Mesenteric fat pad (tissue), 1 donor: ENCODE measurements around the genes CYB561D2 and TWF2.

- PRO-cap: unidirectional peak, plus-strand start at chr3:50322109
Measured at GRCh38 chr3:50321619-50322316, 777 bp downstream of the HYAL2 start.

GRCh38 chr3:50350546-50351457 lies at the start of gene CYB561D2:
Gene CYB561D2, plus strand, starts transcription at chr3:50350862.
- PRO-cap: bidirectional peak, plus-strand start at chr3:50350892, minus-strand start at chr3:50350714

DNA sequence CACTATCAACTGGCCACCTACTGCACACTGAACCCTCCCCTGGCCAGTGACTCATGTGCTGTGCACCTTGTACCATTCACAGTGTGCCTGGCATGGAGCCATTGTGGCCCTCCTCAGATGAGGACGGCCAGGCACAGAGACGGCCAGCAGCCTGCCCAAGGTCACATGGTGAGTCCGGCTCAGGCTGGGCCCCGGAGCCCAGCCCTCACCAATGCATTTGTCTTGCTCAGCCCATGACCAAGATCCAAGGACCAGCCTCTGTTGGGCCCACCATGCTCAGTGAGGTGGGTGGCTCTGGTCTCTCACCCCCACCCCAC lies 35.8 kb upstream of the TMEM115 start:
- PRO-cap: no peak

- PRO-cap: no peak
Measured at GRCh38 chr3:50449991-50451295, 53.0 kb downstream of the CACNA2D2 start.

DNA sequence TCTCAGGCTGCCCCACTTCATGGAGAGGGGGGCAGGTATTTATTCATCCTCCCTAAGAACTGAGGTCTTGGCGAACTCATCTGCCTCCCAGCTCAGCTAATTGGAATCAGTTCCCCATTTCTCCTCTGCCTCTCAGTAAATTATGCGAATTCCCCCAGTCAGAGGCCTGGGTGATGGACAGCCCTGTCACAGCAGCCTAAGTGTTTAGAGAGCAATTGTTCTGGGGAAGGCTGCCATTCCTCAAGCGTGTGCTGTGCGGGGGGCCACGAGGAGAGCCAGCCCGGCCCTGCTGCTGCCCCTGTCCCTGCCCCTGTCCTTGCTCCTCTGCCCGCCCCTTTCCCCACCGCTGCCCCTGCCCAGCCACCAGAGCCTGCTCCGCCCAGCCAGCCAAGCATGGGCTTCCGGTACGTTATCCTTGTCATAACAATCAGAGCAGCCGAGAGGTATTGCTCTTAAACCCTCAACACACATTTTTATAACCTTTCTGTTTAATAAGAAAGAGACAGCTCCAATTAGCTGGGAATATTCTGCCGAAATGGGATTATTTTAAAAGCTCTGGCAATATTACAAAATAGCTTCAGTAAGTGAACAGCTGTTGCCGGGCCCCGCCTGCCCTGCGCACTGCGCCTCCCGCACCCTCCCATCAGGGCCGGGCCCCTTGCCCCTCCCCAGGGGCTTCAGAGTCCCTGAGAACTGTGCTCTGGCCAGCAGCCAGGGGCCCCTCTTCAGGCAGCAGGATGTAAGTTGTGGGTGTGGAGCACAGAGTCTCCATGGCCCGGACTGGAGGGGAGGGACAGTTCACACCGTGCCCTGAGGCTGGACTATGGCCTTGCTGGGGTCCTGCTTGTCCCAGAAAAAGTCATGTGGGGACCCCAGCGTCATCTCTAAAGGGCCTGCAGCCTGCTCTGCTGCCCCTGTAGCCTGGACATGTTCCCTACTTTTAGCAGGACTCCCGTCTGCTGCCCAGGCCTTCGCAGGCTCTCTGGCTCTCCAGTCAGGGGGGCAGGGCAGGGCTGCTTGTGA lies 12.4 kb upstream of the CACNA2D2 start:
- PRO-cap: no peak

- PRO-cap: no peak
Measured at GRCh38 chr3:50592011-50593311, 19.1 kb downstream of the CISH start.

DNA sequence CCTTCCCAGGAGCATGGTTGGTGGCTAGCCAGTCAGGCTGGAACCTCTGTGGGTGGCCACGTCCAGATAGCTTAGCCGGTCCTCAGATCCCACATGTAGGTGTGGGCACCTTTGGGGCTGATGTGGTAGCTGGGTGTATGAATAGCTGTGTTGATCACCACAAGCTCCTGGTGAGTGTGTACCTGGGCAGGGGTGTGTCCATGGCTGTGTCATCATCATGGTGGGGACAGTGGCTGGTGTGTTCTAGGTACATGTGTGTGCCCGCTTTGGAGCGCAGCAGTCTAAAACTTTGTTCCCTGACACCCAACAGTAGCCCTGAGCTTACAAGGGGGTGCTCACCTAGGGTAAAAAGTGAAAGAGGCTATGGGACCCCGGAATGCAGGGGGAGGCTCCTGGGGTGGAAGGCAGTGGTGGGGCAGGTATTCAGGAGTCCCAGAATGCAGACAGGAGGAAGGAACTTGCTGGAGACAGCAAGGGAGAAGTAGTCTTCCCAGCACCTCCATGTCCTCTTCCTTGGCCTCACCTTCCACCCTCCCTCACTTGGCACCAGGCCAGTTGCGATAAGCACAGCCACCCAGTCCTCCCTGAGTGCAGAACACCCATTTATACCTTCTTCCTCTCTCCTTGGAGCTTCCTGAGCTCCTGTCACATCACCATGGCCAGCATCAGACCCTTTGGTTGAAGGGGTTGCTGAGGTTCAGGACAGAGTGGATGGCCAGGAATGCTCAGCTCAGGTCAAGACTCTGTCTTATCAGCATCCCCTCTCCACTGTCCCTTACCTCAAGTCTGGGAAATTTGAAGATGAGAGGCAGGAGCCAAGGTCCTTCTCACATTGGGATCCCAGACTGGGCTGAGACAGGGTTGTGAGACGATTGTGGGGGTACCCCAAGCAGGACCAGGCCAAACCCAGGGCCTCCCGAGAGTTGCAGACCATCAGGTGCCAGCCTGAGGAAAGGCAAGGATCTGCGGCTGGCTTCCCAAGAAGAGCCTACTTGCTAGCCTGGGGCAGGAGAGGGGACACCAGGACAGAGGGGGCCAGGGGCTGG lies 1.1 kb downstream of the CISH start:
- PRO-cap: no peak

- PRO-cap: no peak
Measured at GRCh38 chr3:50625956-50626590, 9.1 kb downstream of the MAPKAPK3 start.

DNA sequence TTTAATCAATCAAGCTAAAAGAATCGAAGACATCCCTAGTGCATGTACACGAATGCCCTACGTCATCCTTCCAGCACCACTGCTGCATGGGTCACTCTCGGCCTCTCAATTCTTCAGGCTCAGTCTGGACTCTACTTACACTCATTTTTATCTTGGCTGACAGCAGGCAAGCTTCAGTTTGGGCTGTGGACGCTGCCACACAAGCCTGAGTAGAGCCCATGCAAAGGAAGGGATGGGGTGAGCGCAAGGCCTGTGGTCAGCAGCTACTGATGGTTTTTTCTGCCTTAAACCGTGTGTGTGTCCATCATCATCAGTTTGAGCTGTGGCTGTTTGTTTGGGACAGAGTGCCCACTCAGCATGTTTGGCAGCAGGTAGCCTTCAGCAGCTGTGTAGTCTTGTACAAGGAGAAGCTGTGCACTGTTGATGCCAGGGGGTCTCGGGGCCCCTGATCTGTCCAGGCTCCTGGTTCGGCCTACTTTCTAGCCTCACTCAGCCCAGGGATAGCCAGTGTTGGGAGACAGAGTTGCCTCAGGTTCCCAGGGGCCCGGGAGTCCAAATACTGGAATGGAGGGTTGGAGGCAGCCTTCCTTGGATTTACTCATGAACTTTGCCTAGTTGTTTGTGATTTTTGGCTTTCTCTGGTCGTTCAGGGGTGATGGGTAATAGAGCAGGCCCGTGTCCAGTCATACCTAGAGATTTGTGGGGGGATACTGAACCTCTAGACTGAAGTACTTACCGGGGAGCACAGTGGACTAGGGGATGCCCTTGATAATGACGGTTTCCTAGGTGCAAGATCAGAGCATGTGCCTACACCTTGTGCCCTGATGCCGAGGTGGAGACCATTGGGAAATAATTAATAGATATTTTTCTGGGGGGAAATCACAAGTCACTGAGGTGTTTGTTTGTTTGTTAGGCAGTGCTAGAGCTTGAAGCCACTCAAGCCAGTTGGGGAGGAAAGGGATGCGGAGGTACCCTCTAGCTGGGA lies 3.6 kb downstream of the RBM15B start:
- PRO-cap: no peak

- PRO-cap: no peak
Measured at GRCh38 chr3:51684366-51684829, 13.3 kb downstream of the TEX264 start.

- PRO-cap: no peak
Measured at GRCh38 chr3:51955522-51956923, 842 bp downstream of the GPR62 start.

DNA sequence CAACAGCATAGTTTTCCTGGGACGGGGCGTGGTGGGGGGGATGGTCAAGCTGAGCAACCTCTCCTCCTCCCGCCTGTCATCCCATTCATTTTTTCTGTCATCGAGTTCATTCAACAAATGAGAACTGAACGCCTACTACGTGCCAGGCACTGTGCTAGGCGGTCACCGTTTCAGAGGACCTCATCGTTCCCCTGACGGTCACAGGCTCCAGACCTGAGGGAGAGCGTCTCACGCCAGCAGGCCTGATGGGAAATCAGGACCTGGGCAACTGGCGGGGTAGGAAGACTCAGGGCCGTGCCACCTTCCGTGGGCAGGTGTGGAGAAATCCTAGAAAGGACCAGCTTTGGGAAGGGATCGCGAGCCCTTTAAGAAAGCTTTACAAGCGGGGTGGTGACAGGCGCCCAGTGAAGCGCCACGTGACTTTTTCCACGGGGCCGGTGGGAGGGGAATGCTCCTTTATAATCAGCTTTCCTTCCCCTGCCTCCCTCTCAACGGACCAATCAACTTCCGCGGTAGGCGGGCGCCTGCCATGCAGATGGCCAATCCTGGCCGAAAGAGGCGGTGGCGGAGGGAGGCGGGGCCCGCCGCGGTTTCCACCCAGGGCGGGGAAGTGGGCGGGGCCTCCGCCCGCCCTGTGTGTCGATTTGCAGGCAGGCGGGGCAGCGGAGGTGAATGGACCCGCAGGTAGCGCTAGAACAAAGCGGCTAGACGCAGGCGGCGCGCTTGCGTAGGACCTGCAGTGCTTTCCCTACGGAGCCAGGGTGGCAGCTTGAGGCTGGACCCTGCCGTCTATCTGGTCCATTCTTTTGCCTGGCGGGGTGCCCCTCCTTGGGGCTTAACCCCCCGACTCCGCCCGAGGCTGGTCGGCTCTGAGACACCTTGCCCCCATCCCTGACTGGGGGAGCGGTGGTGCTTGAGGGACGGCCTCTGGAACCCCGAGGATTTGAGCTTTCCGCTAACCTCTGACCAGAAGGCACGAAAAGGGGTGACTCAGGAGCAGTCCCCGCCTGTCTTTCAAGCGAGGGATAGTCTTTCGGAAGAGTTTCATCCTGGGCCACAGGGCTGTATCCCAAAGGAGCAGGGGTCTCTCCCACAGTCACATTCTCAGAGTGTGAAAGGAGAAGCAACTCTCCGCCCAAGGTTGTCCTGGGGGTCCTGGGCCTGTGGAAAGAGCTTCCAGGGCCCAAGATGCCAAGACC lies 937 bp upstream of the DUSP7 start:
- PRO-cap: no peak

DNA sequence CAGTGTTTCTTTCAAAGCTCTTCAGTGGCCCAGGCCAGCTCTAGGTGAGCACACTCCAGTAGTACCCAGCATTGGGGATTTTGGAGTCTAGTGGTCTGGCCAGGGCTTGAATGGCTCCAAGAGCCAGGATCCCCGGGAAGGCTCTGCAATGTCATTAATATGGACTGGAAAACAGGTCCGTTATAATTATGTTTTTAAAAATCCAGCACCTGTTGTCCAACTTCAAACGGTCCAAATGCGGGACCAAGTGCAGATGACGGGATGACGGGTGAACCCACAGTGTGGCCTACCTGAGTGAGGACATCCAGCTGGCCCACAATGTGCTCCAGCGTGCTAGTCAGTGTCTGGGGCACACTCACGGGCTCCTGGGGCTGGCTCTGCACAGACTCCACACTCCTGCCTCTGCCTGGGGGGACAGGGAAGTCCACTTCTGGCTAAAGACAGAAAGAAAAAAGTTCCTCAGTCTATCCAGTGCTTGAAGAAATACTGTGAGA lies 40.0 kb upstream of the DUSP7 start:
- PRO-cap: no peak

DNA sequence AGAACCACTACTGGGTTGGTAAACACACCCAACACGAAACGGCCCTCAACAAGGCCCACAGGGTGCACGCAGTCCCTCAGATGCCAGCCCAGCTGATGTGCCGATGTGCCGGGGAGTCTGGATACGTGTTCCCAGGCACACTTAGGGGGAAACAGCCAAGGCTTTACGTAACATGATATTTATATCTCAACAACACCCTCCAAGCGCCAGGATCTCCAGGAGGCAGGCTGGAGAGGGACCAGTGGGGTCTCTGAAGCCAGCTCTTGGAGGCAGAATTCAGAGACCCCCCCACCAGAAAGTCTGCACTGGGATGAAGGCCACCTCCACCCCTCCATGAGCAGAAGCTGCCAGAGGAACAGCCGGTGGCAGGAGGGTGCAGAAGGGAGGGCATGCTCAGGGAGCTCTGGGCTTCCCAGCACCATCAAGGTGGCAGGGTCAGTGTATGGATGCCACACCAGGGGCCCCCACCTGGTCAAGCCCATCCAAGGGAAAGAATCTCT lies 14.1 kb downstream of the POC1A start:
- PRO-cap: no peak

GRCh38 chr3:52196728-52197355 lies 1.1 kb upstream of the ALAS1 start:
- PRO-cap: no peak

GRCh38 chr3:52234923-52235552 lies 3.9 kb downstream of the TWF2 start:
- PRO-cap: no peak

- PRO-cap: bidirectional peak, plus-strand start at chr3:52239235, minus-strand start at chr3:52239091
Measured at GRCh38 chr3:52238775-52239379, at the start of gene TWF2. Gene TWF2, minus strand, starts transcription at chr3:52239158.

GRCh38 chr3:52243748-52244784 lies 1.5 kb upstream of the PPM1M start:
- PRO-cap: no peak

DNA sequence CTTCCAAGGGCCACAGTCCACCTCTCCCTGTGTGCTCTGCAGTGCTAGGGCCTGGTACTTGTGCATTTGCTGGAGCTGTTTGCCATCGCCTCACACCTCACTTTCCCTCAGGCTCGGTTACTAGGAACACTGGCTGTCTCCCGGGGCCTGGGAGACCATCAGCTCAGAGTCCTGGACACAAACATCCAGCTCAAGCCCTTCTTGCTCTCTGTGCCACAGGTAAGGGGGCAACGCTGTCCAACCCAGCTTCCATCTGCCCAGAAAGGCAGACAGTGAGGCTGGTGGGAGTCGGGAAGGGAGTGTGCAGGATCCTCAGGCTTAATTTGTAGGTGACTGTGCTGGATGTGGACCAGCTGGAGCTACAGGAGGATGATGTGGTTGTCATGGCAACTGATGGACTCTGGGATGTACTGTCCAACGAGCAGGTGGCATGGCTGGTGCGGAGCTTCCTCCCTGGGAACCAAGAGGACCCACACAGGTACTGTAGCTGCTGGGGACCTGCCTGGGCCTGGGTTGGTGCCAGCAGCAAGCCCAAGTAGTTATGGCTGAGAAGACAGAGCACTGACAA lies 3.4 kb downstream of the PPM1M start:
- PRO-cap: no peak

DNA sequence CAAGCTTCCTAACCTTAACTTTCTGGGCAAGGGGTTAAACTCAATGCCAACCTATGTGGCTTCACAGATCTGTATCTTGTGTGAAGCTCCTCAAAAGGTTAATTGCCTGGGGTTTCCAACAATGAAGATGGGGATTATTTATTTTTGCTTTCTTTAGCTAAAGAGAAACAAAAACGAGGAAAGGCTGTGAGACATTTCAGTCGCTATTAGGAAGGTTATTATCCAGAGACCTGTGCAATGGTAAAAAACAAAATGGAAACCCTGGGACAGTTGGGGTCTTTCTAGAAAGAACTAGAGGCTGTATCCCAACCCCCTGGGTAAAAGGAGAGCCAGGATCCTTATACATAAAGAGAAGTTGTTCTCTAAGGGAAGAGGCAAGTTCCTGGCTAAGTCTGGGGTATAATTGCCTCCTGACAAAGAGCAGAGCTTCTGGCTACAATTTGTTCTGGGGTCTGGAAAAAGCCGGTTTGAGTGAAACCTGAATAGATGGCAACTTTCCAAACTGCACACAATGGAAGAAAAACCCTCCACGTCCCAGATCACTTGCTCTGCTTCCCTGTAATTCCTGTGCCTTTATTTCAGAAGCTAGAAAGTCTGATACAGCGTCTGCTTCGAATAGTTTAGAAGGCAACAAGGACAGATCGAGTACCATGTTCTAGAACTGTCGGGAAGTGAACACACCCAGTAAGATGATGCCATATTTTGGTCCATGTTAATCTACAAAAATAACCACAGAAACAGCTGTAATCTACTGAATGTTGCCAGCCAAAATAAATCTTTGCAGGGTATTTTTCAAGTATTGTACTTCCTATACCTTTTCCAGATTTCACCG lies 1.5 kb upstream of the WDR82 start:
- PRO-cap: no peak